ENCODE results near the gene RAB1A.

DNA sequence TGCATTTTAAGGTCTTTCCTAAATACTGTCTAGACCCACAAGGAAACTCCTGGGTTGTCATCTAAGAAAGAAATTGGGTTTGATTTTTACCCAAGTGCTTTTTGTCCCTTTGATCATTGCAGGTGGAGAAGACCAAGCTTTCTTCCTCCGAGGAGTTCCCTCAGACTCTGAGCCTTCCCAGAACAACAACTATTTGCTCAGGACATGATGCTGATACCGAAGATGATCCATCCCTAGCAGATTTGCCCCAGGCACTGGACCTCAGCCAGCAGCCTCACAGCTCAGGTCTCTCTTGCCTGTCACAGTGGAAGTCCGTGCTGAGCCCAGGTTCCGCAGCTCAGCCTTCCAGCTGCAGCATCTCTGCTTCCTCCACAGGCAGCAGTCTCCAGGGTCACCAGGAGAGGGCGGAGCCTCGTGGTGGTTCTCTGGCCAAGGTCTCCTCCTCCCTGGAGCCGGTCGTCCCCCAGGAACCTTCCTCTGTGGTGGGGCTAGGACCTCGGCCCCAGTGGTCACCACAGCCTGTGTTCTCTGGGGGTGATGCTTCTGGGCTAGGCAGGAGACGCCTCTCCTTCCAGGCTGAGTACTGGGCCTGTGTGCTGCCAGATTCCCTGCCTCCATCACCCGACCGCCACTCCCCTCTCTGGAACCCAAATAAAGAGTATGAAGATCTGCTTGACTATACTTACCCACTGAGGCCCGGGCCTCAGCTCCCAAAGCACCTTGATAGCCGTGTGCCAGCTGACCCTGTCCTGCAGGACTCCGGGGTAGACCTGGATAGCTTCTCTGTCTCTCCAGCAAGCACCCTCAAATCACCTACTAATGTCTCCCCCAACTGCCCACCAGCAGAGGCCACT lies 15.3 kb downstream of the CEP68 start:
- RRBS, result 80% methylated on average over 3 of the region's 15 CpGs

- RRBS, result no CpG with 5 or more reads among the region's 16 CpGs
Observed at GRCh38 chr2:65078034-65079256, 22.2 kb downstream of the CEP68 start.

DNA sequence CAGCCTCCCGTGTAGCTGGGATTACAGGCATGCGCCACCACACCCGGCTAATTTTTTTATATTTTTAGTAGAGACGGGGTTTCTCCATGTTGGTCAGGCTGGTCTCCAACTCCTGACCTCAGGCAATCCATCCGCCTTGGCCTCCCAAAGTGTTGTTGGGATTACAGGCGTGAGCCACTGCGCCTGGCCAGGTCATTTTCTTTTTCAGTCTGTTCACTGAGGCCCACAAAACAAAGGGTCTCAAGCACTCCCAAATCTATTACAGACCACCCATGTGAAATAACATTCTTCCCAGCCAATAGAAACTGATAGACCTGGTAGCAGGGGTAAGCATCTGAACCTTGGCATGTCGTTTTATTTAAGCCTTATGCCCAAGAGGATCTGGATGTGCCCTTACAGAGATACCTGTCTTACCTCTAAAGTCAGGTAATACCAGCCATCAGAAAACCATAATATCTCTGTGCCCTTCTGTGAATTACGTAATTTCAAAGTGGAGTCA lies 25.6 kb downstream of the CEP68 start:
- RRBS, result no CpG with 5 or more reads among the region's 9 CpGs

GRCh38 chr2:65125373-65125813 lies 4.5 kb downstream of the RAB1A start:
- RRBS, result no CpG with 5 or more reads among the region's 8 CpGs

DNA sequence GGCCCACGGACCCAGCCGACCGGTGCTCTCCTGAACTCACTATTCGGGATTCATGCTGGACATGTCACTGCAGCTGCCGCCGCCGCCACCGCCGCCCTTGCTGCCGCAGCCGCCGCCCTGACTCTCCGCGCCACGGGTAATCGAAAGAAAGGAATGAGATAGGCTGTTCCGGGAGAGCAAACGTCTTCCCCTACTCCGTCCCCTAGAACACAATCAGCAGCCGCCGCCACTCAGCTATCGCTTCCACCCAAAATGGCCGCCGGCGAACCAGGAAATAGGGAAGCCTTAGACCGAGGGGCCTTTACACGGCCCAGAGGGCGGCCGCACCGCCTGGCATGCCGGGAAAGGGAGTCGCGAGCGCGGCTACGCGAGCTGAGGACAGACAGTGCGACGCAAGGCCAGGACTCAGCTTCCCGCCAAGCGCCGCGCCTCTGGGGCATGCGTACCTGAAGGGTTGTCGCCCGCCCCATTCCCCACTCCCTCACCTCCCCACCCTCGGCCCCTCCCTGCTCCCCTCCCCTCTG lies at the start of gene RAB1A:
Gene RAB1A, minus strand, starts transcription at position 254 of the 524 bp plus-strand sequence.
- RRBS, result 1% methylated on average over 13 of the region's 47 CpGs

DNA sequence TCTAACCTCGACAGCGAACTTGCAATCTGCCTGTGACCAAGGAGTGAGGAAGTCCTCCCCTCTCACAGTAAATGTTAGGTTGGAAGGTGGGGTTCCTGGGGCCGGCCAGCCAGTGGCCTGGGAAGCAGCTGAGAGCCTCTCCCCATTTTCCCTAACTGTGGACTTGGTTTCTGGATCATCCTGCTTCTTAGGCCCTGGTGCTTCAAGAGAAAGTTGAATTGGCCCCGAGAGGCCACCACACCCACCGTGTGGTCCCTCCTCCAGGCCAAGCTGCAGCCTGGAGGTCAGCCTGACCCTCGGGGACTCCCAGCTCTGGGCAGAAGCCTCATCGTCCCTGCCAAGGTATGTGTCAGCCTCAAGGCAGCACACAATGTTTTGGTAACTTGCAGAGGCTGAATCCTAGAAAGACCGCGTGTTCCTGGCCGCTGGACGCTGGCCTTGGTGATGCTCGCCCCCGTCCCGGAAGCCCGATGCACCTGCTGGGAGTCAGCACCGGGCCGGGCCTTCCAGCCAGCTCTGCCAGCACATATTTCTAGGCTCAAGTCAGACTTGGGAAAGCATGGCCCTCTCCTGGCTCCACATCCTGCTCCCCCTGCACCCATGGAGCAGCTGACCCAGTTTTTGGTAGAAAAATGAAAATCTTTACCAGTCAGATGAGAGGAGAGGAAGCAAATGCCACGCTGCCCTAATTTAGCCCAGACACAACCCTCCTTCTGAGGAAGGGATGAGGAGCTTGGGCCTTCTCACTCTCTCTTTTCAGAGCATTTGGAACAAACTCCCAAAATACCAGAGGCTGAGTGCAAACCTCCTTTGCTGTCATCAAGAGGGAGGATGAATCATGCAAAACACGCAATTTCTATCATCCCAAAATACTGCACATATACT lies 72.7 kb downstream of the ACTR2 start:
- RRBS, result no CpG with 5 or more reads among the region's 19 CpGs

GRCh38 chr2:65316037-65316777 lies 88.6 kb downstream of the ACTR2 start:
- RRBS, result no CpG with 5 or more reads among the region's 8 CpGs

DNA sequence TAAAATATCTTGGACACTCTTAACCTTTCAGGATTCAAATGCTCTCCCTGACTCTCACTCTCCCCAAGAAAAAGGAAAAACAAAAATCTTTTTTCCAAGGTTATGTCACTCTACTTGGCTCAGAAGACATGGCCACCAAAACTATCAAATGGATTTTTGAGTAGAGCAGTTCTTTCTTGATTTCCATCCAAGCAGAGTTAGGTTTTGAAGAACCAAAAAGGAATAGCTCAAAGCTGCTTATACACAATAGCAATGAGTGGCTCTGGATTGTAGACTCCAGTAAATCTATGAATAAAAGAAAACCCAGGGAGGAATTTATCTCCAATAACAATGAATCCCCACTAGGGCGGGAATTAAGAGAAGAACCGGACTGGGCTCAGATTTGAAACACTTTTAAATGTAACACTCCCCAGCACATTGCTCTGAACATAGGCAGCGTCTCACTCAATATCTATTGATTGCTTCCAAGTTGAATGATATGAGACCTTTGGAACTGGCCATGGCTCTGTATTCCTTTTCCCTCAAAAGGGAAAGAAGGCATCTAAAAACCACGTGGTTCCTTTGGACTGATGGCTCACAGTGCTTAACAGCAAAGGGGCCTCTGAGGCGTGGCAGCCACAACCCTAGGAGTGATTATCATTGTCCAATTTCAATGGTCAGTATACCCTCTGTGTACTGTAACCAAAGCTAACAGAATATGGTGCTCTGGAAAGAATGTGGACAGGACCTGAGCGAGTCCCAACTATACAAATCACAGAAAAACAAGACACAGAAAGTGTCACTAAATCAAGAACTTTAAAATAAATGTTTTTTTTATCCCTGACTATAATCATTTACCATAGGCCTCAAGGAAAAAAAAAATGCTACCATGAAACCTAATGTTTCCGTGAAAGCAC lies 68.2 kb downstream of the SPRED2 start:
- RRBS, result no CpG with 5 or more reads among the region's 7 CpGs

DNA sequence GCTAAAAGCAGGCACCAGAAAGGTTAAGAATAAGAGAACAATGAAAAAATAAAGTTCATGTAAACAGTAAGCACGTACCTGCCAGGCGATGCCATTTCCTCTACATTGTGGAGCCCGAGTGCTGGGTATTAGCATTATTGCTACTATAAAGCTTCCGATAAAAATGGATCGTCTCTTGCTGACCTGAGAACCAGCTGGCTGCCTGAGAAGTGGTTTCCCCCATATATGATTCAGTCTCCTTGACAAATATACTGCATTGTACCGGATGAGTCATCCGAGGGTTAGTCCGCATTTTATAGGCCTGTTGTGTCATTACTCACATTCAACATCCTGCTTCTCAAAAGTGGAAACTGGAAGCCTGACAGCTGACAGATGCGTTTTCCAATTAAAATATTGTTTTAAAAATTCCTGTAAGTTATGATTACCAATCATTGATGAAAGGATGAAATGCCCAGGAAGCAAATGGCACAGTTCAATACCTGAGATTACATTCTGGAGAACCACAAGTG lies 65.8 kb downstream of the SPRED2 start:
- RRBS, result no CpG with 5 or more reads among the region's 9 CpGs

- RRBS, result no CpG with 5 or more reads among the region's 6 CpGs
Observed at GRCh38 chr2:65370565-65371267, 61.7 kb downstream of the SPRED2 start.

DNA sequence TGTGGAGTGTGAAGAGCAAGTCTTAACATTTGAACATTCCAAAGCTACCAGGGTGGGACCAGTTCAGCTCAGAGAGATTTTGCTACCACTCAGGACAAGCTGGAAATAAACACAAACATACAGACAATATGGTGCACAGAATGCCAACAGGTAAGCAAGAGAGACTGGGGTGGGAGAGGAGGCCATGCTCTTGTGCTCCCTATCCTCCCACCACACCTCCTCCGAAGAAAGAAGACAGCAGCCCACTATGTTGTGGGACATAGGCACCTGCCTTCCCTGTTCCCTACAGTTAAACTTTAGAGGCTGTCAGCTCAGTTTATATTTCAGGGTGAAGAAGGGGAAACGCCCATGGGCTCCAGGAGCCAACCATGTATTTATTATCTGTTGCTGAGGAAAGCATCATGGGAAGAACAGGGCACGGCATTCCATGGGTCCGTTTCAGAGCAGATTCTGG lies 56.5 kb downstream of the SPRED2 start:
- RRBS, result no CpG with 5 or more reads among the region's 4 CpGs

GRCh38 chr2:65437010-65437230 lies 4.5 kb upstream of the SPRED2 start:
- RRBS, result no CpG with 5 or more reads among the region's 4 CpGs

GRCh38 chr2:65630671-65630922 lies 198.2 kb upstream of the SPRED2 start:
- RRBS, result no CpG with 5 or more reads among the region's 2 CpGs

DNA sequence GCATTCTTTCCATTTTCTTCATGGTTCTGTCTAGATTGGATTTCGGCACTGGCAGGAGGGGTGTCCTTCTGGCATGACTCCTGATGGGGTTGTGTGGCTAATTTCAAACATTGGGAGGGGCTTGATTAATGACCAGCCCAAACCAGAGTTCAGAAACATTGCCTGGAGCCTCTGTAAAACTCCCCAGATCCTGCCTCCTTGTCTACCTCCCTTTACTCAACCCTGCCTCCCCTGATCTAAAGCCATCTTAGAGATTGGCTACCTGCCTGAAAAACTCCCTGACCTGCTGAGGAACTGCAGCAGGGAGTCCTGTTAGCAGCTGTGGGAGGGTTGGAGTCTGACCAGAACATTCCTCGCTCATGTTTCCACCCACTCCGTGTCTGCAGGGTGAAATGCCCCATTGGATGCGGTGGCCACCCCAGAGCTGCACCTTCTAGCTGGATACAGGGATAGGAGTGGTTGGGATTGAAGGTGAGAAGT lies 207.0 kb upstream of the SPRED2 start:
- RRBS, result no CpG with 5 or more reads among the region's 4 CpGs

GRCh38 chr2:65943170-65943493 lies 491.8 kb upstream of the MEIS1 start:
- RRBS, result no CpG with 5 or more reads among the region's 5 CpGs

DNA sequence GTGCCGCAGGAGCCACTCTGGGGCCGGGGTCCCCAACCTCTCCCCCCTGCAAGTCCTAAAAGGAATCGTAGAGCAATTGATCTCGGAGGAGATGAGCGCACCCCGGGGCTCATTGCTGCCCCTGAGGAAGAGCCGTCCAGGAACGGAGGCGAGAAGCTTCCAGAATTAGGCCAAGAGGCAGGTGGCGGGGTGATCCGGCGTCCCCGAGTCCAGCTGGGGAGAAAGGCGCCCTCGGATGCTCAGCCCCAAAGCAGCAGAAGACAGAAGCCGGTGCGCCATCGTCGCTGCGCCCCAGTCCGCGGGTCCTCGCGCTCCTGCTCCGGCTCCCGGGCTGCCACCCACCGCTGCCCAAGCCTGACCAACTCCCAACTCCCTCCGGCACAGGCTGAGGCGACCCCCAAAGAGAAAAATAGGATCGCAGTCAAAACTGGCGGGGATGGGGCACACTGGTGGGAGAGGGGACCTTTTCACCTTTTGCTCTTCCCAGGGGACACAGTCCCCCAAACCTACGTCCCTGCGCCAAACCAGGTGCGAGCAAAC lies 8.6 kb upstream of the MEIS1 start:
- RRBS, result 19% methylated on average over 23 of the region's 34 CpGs

DNA sequence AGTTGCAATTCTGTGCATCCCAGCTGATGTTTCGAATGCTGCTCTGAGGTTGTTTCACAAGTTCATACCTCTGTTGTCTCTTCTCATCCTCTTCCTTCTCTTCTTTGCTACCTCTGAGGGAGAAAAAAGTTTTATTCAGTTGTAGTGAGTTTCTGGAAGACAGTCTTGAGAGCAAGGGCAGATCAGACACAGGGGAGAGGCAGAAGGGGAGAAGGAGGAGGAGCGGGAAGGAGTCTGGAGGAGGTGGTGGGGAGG lies 6.7 kb downstream of the MEIS1 start:
- RRBS, result no CpG with 5 or more reads among the region's 2 CpGs

- RRBS, result no CpG with 5 or more reads among the region's 16 CpGs
Observed at GRCh38 chr2:66445637-66445825, 10.6 kb downstream of the MEIS1 start.

GRCh38 chr2:66446954-66447262 lies 12.0 kb downstream of the MEIS1 start:
- RRBS, result no CpG with 5 or more reads among the region's 7 CpGs

DNA sequence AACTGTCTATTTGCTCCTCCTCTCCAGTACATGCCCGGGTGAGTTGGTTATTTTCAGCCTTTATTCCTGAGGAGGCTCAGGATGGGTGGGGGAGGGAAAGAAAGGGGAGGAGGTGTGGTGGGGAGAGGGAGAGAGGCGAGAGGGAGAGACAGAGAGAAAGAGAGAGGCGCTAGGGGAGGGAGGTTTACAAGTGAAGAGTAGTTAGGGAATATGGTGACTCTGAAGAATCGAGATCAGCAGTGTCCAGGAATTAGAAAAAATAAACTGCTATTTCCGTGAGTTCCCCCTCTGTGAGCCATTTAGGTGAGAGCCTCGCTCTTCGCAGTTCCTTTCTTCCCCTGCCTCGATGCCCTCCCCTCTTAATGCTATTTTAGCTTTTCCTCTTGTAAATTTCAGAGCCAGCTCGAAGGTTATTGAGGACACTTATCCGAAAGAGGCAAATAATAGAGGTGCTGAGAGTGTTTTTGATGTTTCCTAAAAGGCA lies 139.0 kb downstream of the MEIS1 start:
- RRBS, result no CpG with 5 or more reads among the region's 10 CpGs

All from aortic smooth muscle cell (primary cell).